ENCODE measurements around a stretch of chrX.

DNA sequence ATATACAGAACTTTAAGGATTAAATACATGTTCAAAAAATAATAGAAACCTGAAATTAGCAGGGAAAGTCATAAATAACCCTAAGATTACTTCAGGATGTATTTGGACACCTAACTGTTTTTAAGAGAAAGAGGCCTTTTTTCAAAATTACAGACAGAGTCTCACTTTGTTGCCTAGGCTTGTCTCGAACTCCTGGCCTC is 30.2 kb upstream of the VEGFD start:
- RRBS, result no CpG with 5 or more reads among the region's 1 CpG

DNA sequence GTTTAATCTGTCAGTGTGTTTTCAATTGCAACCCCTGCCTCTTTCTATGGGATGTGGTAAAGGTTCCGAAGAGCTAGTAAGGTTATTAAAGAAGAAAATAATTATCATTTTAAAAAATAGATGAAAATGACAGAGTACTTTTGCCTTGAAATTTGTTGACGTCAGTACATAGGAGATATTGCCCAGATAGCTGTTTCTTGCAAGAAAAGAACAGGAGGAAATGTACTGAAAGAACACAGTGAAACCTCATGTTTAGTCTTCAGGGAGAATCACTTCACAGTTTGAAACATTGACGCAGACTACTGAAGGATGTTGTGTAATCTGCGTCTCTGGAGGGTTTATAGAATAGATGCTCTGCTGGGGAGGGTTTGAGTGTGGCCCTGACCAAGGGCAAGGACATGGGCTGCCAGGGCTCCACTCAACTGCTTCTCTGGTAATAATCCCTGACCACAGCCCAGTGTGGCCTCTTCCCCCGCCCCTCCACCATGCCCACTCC is 15.7 kb upstream of the ACE2 start:
- RRBS, result no CpG with 5 or more reads among the region's 5 CpGs

DNA sequence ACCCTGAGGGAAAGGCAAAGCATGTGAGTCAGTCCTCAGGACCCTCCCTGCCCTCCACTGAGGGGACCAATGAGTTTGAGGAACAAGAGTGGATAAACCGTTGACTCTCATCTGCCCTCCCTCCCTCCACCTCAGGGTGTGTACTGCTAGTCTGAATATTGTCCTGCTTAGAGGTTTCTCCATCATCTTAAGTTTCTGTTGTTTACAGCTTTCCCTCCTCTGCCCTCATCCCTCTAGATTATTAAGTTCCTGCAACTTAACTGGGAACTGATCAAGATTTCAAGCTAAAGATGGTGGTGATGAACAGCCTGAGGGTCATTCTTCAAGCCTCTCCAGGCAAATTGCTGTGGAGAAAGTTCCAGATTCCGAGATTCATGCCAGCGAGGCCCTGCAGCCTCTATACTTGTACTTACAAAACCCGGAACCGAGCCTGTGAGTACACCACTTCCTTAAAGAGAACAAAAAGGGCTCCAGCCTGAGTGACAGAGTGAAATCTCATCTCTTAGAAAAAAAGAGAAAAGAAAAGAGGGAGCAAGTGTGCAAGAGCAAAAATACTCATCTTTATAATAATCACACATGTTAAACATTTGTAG is 11.8 kb downstream of the CA5B start:
- RRBS, result no CpG with 5 or more reads among the region's 5 CpGs

DNA sequence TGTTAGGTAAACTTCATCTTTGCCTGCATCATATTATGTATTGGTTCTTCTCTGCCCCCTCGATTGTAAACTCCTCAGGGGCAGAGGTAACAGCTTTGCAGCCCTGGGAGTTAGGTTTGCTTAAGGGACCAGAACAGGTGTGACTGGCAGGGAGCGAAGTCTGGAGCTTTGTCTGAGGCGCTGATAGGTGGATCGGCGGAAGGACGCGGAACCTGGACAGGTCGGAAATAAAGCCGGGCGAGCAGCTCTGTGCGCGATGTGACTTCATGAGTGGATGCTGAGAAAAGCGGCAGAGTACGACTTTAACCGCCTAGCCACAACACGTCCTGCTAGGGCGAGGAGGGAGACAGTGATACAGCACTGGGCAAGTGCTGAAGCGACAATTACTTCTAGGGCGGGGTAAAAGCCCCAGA is 388 bp upstream of the ZRSR2 start:
- RRBS, result no CpG with 5 or more reads among the region's 19 CpGs

DNA sequence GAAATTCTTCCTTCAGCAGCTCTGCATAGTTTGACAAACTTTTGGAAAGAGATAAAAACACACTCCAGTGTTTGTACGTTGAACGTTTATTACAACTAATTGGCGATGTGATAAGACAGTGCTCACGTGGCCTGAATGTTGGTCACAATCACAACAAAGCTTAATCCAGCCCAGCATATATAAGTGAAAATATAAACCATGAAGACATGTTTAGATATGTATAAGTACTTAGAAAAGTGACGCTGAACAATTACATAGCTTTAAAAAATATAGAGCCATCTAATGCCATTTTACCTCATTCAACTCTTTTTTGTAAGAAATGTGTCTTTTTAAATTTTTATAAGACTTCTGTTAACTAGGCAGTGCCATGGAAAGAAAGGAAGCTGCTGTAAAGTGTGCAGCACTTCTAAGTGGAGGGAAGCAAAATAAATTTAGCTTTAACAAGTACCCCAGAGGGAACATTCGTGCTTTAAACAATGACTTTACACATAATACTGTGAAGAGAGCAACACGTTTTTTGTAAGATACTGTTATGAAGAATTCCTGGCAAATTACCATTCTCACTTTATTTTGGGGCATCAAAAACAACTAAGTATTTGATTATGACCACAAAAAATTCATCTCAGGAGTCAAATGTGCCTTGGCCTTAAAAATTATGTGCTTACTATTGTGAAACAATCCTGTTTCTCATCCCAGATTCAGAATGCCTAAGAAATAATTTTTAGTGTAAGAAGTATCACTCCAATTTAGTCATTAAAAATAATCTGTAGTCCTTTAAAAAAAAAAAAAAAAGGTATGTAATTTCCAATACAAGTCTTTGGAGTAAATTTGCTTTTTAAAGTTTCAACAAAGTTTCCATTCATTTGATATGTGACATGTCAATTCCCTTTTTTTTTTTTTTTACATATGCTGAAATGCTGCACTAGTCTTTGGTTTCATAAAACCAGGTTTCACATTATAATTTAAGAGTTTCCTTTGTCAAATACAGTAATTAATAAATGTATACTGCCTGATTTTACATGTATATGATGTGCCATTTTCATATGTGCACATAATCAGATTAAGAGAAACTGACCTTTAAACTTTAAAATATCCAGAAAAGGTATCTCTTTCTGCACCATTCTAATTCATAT is 28.2 kb downstream of the AP1S2 start:
- RRBS, result no CpG with 5 or more reads among the region's 7 CpGs

- RRBS, result no CpG with 5 or more reads among the region's 10 CpGs
These were observed 248 bp downstream of the MAGEB17 start for GRCh38 chrX:16167629-16167828.

DNA sequence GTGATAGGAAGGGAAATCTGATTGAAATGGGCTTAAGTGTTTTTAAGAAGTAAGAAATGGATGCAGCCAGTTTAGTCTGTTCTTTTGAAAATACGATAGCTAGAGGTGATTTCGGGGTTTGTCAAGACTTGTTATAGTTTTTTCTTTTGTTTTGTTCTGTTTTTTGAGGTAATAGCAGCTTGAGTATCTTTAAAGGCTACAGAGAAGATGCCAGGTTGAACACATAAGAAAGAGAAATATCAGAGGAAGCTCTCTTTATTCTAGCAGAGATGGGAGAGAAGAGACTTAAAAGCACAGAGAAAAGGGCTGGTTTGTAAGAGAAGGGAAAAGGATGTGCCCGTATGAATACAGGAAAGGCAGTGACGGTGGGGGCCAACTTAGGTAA is 121.5 kb upstream of the S100G start:
- RRBS, result no CpG with 5 or more reads among the region's 4 CpGs

DNA sequence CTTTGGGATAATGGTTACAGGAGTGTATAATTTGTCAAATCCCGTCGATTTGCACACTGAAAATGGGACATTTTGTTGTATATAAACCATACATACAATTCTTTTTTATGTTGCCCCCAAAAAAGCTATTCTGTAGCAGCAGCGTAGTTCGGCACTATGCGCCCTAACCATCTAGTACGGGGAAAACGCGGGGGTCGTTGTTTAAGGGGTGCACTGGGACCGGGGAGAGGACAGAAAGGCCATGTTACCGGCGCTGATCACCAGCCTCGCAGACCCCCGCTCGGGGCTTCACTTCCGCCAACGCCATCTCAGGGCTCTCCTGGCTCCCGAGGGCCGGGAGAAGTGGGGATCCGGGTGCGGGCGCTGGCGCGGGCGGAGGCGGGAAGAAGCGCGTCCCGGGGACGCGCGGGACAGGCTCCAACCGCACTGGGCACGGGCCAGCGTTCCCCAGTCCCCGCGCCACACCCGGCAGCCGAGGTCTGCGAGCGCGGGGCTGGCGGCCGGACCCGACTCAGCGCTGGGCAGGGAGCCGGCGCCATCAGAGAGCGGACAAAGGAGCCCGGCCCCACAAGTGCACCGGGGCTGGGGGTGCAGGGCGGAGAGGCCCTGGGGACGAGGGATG is 697 bp downstream of the CTPS2 start:
- RRBS, result 3% methylated on average over 36 of the region's 53 CpGs

DNA sequence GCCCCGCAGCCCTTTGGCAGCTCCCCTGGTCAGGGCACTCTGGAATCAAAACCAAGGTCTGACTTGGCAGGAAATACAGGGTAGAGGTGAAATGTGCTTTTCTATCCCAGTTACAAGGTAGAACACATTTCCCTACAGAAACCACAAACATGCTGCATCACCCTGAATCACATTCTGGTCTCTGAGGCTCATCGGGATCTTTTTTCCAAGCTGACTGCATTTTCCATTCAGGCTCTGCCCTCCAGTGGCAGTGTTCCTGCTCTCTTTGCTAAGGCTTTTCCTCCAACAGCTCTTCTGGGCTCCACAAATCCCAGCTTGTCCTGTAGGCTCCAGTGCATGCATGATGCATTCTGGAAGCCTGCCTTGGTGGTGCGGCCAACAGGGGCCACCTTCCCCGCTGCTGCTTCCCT is 24.5 kb downstream of the SYAP1 start:
- RRBS, result no CpG with 5 or more reads among the region's 4 CpGs

DNA sequence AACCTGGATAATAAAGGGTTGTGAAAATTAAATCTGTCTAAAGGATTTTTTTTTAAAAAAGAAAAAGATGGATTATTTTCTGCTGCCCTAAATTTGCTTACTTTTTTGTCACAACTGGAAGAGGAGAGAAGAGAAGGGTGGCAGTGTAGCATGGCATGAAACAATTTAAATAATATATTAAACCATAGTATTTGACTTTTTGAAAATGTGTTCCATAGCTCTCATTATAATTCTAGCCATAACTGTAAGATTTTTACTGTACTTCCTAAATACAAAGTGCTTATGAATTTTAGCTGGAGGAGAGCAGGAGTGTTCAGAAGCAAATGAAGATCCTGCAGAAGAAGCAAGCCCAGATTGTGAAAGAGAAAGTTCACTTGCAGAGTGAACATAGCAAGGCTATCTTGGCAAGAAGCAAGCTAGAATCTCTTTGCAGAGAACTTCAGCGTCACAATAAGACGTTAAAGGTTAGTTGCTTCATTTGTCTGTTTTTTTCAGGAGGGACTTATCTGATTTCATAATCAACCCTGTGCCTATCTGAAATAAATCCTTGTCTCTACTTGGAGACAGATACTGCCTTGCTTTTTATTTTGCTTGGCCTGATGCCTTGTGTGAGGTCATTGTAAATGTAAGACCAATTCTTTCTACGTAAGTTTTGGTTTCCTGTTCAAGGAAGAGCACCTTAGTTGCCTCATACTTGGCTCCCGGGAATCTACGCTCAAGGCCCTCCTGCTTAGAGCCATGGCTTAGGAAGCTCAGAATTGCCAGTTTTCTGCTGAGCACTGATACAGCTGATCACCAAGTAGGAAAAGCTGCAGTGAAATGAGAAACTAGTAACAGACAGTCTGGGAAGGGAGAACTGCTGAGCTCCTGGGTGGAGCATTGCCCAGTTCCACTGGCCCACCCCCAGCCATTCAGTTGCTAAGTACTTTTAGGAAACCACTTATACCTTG is 41.8 kb downstream of the TXLNG start:
- RRBS, result no CpG with 5 or more reads among the region's 5 CpGs

GRCh38 chrX:16857895-16858120 is 12.4 kb downstream of the RBBP7 start:
- RRBS, result no CpG with 5 or more reads among the region's 3 CpGs

DNA sequence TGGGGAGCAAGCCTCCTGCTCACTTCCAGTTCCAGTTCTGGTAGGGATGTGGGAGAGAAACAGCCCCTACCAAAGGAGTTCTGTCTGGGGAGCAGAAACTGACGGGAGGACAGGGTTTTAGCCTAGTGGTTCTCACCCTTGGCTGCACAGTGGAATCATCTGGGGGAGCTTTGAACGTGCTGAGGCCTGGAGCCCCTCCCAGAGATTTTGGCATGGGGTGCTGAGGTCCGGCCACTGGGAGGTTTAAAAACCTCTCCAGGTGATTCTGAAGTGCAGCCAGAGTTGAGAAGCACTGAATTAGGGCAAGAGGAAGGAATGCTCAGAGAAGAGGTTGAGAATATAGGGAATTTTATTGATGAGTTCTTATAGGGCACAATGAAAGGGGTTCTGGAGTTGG is 162.6 kb downstream of the REPS2 start:
- RRBS, result no CpG with 5 or more reads among the region's 3 CpGs

- RRBS, result no CpG with 5 or more reads among the region's 17 CpGs
These were observed 202.9 kb downstream of the REPS2 start for GRCh38 chrX:17149195-17150014.

- RRBS, result no CpG with 5 or more reads among the region's 5 CpGs
These were observed 150.1 kb upstream of the SCML1 start for GRCh38 chrX:17587231-17587537.

DNA sequence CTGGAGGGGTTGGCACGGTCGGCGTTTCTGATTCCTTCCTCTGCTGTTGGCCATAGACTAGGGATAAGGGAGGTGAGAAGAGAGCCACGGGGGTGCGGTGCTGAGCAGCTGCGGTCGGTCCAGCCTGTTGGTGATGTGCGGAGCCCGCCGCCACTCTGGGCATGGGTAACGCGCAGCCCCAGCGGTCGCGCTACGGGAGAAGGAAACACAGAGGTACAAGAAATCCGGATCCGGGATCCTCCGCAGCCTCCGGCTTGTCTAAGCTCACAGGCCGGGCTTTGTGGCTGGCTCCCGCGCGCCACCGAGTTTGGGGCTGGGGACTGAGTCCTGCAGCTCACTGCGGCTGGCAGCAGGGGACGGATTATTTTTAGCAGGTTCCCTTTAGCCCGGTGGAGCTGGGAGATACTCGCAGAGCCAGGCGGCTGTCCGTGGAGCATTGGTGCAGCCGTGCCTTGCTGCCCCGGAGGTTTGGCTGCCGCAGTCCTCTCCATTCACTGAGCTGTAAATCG is 82.1 kb upstream of the SCML1 start:
- RRBS, result 35% methylated on average over 6 of the region's 35 CpGs

DNA sequence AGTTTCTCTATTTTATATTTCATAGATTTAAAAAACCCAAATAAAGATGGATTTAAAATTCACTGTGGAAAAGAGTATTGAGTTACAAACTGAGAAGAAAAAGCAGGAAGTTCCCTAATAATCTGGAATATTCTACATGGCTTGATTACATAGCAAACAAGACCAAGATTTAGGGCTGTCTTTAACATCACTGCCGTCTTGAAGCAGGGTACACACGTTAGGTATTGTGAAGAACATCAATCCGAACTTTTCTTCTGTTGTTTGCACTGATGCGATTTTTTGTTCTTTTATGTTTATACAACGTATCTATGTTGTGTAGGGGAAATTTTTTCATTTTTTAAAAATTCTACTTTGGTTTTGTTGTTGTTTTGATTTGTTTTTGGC is 2.2 kb upstream of the SCML1 start:
- RRBS, result no CpG with 5 or more reads among the region's 5 CpGs

- RRBS, result no CpG with 5 or more reads among the region's 14 CpGs
These were observed 882 bp upstream of the CDKL5 start for GRCh38 chrX:18424531-18424921.

DNA sequence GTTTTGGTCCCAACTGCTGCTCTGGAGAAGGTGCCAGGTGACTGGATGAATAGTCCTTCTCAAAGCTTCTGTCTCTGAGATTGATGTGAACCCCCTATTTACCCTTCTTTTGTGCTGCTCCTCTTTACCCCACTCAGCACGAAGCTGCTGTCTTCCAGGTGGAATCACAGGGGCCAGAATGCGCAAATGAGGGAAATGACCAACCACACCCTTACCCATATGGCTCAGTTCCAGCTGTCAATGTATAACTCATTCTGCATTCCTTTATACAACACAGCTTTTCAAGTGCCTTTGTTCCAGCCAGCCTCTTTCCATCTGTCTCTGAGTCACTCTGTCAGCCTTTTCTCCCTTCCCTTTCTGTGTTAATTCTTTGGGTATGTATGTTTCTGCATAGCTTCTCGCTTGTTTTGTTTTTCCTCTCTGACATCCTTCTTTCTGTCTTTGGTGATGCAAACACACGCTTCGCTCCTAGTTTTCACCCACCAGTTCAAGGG is 54.6 kb downstream of the RS1 start:
- RRBS, result no CpG with 5 or more reads among the region's 5 CpGs

- RRBS, result 13% methylated on average over 40 of the region's 62 CpGs
These were observed 3.1 kb upstream of the RS1 start for GRCh38 chrX:18674820-18675497.